Neural progenitor cell (in vitro differentiated cells): Measurements from ENCODE around the genes CFAP410, KRTAP12-4, KRTAP12-1 and TSPEAR.

DNA sequence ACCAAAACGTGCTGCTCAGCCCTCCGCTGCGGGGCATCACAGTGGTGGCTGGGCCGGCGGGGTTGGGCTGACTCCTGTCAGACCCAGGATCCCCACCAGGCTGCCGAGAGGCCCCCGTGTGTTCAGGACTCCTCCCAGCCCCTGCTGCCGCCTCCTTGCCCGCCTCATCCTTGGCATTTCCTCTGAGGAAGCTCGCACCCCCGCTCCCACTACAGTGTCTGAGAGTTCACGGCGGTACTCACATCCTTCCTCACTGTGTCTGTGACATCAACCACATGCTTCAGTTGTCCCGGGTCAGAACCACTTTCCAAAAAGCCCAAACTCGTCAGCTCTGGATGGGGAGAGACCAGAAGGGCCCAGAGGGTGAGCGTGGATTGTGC lies 7.3 kb downstream of the DNMT3L start:
- RAMPAGE, long total RNA: no peak

GRCh38 chr21:44305480-44306093 lies 5.7 kb downstream of the PFKL start:
- RAMPAGE, long total RNA: no peak

GRCh38 chr21:44307295-44308134 lies 7.7 kb downstream of the PFKL start:
- RAMPAGE, long total RNA: no peak

GRCh38 chr21:44338851-44339640 lies at the start of gene CFAP410:
Gene CFAP410, minus strand, starts transcription at chr21:44339390.
- RAMPAGE, long total RNA: no peak

DNA sequence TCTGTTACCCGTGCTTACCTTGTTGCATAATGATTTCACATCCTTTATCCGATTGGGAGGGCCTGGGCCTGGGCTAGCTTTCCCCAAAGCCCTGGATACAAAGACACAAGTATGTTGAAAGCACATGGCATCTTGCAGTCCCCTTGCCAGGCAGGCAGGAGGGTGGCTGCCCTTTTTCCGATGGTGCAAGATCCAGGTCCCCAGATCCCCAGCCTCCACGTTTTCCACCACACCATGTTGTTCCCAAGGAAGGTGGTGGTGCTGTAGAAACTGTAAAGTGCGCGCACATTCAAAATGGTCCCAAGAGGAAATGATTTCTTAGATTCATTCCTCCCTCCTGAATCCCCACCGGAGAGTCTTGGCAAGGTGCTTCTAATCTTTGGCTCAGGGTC lies 706 bp downstream of the TRPM2 start:
- RAMPAGE, long total RNA: no peak

DNA sequence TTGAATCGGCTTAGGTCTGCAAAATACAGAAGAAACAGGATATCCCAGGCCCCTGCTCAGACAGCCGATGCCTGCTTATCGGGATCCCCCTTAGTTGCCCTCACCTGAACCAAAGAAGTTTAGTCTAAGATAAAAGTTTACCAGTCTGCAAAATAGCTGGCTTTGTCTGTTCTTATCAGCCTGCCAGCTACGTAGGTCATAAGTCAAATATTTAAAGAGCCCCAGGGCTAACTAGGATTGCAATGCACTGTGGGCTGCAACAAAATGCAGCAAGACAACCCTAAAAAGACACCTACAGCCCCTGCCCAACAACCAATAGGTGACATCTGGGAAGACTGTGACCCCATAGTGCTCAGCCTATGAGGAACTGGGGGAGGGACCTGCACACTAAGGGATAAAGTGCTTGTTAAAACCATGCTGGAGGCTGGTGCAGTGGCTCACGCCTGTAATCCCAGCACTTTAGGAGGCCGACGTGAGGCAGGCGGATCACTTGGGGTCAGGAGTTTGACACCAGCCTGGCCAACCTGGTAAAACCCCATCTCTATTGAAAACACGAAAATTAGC lies 27.4 kb downstream of the LRRC3 start:
- RAMPAGE, long total RNA: no peak

DNA sequence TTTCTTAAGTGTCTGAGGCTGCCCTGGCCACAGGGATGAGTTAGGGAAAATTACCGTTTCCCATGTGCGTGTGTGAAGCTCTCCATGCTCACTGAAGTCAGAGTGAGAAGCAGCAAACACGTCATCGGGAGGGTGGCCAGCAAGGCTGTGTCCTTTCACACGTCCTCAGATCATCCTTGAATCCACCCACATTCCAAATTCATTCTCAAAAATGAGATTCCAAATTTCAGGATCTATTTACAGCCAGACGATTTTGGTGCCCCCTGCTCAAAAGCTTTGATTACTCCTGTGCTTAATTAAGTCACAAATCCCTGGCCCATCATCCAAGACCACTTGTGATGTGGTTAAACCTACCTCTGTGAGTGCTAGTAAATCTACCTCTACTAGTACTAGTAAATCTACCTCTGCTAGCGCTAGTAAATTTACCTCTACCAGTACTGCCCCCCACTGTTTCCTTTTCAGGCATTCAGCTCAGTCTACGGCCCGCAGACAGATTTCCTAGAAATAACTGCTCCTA lies 28.7 kb downstream of the LRRC3 start:
- RAMPAGE, long total RNA: no peak

GRCh38 chr21:44653815-44654670 lies at the start of gene KRTAP12-4:
Gene KRTAP12-4, minus strand, starts transcription at chr21:44654659.
- RAMPAGE, long total RNA: no peak

DNA sequence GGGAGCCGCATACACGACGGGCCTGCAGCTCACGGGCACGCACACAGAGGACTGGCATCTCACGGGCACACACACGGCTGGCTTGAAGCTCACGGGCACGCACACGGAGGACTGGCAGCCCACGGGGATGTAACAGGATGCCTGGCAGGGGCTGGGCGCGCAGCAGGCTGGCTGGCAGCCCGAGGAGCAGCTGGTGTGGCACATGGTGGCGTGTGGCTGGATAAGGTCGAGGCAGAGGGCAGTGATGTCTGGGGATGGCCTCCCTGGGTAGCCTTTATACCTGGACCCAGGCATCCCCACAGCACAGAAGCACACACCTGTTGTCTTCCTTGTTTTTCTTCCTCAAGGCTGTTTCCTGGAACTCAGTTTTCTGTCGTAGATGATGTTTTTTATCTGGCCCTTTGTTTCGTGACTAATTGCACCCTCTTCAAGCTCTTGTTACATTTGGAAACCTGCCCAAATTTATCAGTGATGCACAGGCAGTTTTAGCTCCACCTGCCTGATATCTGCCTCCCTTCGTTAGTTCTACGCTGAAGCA lies at the start of gene KRTAP12-1:
TSS of gene KRTAP12-1 (minus strand) at position 244 of the 538 bp plus-strand sequence.
- RAMPAGE, long total RNA: no peak

GRCh38 chr21:44711418-44712156 lies at the start of gene TSPEAR:
Gene TSPEAR, minus strand, starts transcription at chr21:44711572.
- RAMPAGE, long total RNA: no peak

DNA sequence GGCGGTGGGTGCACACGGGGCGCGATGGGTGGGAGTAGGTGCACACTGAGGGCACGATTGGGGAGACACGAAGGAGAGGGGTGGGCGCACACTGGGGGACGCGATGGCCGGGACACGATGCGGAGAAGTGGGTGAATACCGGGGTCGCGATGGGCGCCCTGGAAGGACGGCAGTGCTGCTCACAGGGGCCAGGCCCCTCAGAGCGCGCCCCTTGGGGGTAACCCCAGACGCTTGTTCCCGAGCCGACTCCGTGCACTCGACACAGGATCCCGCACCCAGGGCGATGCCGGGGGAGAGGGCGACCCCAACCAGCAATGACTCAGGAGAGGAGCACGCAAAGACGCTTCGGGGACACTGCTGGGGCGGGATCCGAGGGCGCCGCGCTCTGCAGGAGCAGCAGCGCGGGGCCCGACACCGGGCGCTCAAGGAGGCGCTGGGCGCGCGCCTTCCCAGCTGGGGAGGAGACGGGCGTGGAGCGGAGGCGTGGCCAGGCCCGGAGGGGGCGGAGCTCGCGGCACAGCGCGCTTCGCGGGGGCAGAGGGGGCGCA lies 546 bp downstream of the SUMO3 start:
- RAMPAGE, long total RNA: no peak

DNA sequence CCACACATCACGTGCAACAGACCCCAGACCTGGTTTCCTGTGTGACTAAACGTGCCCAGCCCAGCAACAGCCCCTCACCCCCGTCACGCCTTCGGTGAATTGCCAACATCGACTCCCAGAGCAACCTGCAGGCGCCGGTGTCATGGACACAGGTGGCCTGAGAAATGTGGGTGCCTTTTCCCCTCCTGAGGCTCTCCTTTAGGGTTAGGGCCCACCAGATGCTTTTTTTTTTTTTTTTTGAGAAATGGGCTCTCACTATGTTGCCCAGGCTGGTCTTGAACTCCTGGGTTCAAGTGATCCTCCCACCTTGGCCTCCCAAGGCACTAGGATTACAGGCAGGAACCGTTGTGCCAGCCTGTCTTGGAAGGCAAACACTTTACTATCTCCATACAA lies 24.3 kb upstream of the SUMO3 start:
- RAMPAGE, long total RNA: no peak

GRCh38 chr21:44865289-44865682 lies 8.2 kb downstream of the PTTG1IP start:
- RAMPAGE, long total RNA: no peak

DNA sequence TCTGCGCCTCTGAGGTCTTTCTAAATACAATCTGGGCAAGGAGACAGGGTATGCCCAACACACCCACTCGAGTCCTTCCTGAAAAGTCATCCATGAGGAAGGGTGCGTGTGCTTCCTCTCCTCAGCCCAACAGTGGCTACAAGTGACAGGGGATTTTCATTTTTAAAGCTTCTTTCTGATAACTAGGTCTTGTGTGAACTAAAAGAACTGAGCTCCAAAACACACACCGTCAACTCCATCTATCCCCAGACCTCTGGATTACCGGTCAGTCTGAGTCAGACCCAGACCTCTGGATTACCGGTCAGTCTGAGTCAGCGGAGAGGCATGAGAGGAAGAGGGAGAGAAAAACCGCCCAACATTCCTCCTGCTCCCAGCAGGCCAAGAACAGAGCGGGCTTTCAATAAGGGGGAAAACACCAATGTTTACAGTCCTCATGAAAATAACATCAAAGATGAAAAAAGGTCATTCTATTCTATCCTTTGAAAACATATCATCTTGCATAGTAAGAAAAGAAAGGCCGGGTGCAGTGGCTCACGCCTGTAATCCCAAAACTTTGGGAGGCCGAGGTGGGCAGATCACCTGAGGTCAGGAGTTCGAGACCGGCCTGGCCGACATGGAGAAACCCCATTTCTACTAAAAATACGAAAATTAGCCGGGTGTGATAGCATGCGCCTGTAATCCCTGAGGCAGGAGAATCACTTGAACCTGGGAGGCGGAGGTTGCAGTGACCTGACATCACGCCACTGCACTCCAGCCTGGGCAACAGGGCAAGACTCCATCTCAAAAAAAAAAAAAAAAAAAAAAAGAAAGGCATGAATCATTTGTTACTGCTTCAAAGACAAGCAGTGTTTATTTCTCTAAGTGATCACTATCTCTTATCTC lies 3.5 kb downstream of the PTTG1IP start:
- RAMPAGE, long total RNA: no peak

GRCh38 chr21:44912456-44912841 lies 8.2 kb downstream of the ITGB2 start:
- RAMPAGE, long total RNA: no peak

- RAMPAGE, long total RNA: no peak
Measured at GRCh38 chr21:44930369-44930876, 9.4 kb upstream of the SLX9 start.

DNA sequence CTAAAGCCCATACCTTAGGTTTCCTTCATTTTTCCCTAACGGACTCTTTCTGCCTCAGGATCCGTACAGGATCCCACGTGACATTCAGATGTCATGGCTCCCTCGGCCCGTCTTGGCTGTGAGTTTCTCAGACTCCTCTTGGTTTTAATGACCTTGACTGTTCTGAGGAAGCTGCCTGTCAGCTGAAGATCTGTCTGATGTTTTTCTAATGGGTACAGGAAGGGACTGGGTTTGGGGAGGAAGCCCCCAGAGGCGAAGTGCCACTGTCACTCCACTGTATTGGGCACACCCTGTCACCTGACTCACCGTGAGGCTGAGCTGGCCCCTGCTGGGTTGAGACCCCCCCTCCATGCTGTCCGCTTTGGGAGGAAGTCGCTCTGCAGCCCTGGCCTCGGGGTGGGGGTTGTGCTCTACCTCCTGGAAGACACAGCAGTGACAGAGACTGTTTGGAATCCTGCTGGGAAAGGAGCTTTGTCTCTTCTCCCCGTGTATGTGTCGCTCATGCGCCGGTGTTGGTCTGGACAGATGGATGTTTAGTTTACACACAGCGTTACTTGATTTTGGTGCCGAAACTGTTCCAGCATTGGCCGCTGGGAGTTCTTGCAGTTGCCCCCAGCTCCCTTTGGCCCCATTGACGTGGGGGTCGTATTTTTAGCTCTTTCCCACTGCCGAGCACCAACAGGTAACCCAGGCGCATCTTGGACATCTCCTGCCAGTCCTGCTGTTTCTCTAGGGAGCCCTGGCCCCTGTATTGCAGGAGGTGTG lies 30.1 kb downstream of the SLX9 start:
- RAMPAGE, long total RNA: no peak

GRCh38 chr21:44989444-44989981 lies 49.7 kb downstream of the SLX9 start:
- RAMPAGE, long total RNA: no peak

DNA sequence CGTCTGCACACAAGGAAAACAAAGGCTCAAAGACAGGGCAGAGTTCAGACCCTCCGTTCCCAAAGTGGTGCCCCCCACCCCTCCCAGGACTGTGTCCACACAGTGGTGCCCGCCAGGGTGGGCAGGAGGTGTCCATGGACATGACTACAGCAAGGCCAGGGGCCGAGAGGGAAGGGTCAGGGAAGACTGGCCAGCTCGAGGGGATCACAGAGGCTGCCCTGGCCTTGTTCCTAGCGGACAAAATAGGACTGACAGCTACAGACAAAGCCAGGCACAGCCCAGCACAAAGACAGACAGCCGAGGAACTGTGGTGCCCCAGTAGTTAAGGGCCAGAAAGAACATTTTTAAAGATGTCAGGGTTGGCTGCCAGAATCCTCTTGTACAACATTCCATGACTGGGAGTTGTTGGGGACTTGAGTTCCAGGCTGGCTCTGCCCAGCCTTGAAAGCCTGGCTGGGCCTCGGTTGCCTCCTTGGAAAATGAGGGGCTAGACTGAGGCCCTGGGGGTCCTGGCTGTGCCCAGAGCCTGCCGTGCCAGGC lies 63.6 kb downstream of the SLX9 start:
- RAMPAGE, long total RNA: no peak

DNA sequence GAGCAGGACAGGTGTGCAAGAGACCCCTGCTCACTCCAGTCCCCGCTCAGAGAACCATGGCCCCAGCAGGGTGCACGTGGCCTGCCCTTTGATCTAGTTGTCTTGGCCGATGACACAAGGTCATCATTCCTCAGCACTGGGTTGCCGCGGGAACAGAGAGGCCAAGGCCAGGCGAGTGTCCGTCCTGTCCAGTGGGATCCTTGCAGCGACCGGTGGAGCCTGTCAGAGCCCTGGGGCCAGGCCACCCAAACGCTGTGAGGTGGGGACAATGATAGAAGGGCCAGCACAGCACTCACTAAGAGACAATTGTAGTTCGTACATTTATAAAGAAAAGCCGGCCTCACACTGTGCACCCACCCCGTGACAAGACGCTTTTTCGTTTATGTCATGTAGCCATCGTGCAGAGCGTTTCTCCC lies 52.7 kb upstream of the ADARB1 start:
- RAMPAGE, long total RNA: no peak